ENCODE data around the gene GRK5.

DNA sequence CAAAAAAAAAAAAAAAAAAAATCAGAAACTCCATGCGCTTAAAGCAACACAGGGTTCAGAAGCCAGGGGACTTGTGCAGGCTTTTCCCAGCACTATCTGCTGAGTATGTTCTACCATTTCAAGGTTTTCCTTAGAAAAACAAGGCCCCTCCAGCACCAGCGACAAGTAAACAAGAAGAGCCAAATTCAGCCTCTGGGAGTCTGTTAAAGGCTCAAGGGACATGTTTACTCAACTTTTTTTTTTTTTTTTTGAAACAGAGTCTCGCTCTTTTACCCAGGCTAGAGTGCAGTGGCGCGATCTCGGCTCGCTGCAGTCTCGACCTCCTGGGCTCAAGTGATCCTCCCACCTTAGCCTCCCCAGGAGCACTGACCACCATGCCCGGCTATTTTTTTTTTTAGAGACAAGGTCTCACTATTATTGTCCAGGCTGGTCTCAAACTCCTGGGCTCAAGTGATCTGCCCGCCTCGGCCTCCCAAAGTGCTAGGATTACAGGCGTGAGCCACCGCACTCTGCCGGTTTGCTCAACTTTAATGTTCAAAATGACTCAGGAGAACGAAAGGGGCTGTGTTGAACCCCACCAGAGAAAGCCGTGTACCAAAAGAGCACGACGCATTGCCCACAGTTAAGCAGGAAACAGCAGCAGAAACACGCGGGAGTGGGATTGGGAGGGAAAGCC, 825 bp downstream of the PRDX3 start:
- RRBS: no CpG with 5 or more reads among the region's 20 CpGs

- RRBS: 3% methylated on average over 59 of the region's 96 CpGs
Measured at GRCh38 chr10:119207251-119208112, at the start of gene GRK5. Gene GRK5, plus strand, starts transcription at chr10:119207571.

- RRBS: no CpG with 5 or more reads among the region's 16 CpGs
Measured at GRCh38 chr10:119208113-119208573, 772 bp downstream of the GRK5 start.

- RRBS: 62% methylated on average over 5 of the region's 16 CpGs
Measured at GRCh38 chr10:119253327-119254450, 46.3 kb downstream of the GRK5 start.

DNA sequence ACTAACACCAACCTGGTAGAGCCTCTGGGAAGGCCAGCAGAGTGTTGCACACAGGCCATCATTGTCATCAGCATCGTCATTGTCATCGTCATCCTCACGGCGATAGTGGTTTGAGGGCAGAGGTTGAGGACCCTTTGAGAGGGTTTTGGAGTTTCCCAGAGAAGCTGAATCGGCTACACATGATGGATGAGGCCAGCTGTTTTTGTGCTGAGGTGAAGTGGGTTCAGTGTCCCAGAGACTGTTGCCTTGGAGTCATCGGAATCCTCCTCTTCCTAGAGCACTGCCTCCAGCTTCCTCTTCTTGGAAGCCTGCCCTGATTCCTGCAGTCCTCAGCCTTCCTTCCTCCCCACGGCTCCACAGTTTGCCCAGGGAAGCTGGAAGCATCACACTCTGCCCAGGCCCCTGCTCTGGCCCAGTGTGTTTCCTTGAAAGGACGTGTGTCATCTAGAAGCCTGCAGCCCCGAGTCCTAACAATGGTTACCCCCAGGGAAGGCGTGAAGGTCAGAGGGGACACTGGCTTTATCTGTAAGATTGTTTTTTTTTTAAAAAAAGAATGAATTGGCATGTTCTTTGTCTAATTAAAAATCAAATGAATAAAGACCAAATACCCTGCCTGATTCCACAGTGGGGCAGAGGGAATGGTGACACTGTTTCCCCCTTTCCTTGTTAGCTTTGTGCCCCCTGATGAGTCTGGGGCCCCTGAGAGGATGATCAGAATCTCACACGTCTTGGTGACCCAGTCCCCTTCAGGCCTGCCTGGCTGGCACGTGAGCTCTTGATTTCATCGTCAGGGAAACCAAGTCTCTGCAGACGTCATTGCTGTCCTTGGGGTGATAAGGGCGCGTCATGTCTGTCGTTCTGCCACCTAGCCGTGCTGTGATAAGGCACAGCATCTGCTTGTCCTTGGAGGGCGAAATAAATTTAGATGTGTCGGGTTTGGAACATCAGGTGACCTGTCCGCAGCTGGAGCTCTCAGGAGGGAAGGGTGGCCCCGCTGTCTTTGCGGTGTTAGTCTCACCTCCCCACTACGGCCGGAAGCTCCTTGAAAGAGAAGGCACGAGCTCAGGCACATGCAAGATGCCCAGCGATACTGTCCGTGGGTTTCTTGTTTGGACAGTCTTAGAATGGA, 128.9 kb downstream of the GRK5 start:
- RRBS: no CpG with 5 or more reads among the region's 28 CpGs

DNA sequence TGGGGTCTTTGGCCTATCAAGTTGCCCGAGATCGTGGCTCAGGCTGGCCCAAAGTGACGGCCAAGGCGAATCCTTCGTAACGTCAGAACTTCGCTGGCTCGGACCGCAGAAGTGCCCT, 719 bp downstream of the RGS10 start:
- RRBS: no CpG with 5 or more reads among the region's 9 CpGs

DNA sequence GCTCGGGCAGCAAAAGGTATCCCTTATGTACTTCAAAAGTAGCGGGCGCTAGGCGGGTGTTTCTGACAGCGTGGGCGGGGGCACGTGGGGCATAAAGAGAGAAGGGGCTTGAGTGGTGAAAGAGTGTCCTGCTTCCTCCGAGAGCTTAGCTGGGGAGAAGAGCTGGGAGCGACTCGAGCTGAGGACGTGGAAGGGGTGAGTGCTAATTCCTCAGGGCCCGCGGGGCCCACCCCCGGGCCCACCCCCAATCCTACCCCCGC, 1.0 kb downstream of the TIAL1 start:
- RRBS: 7% methylated on average over 2 of the region's 15 CpGs

DNA sequence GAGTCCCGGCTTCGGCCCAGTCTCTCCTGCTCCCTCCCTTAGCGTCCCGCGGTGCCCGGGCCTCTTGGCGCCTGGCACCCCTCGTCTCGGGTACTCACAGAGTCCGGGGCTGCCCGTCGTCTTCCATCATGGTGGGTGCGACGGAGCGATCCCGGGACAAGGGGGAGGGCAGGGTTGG, 539 bp downstream of the TIAL1 start:
- RRBS: 4% methylated on average over 16 of the region's 16 CpGs

DNA sequence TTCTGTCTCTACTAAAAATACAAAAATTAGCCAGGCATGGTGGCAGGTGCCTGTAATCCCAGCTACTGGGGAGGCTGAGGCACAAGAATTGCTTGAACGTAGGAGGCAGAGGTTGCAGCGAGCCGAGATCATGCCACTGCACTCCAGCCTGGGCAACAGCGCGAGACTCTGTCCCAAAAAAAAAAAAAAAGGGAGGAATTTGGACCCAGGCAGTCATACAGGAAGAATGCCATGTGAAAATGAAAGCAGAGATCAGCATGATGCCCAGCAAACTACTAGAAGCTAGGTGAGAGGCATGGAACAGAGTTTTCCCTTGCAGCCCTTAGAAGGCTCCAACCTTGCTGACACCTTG, 10.3 kb upstream of the BAG3 start:
- RRBS: no CpG with 5 or more reads among the region's 5 CpGs

GRCh38 chr10:119653985-119655192, 3.2 kb downstream of the BAG3 start:
- RRBS: no CpG with 5 or more reads among the region's 16 CpGs

- RRBS: no CpG with 5 or more reads among the region's 7 CpGs
Measured at GRCh38 chr10:119665888-119666389, 14.8 kb downstream of the BAG3 start.

DNA sequence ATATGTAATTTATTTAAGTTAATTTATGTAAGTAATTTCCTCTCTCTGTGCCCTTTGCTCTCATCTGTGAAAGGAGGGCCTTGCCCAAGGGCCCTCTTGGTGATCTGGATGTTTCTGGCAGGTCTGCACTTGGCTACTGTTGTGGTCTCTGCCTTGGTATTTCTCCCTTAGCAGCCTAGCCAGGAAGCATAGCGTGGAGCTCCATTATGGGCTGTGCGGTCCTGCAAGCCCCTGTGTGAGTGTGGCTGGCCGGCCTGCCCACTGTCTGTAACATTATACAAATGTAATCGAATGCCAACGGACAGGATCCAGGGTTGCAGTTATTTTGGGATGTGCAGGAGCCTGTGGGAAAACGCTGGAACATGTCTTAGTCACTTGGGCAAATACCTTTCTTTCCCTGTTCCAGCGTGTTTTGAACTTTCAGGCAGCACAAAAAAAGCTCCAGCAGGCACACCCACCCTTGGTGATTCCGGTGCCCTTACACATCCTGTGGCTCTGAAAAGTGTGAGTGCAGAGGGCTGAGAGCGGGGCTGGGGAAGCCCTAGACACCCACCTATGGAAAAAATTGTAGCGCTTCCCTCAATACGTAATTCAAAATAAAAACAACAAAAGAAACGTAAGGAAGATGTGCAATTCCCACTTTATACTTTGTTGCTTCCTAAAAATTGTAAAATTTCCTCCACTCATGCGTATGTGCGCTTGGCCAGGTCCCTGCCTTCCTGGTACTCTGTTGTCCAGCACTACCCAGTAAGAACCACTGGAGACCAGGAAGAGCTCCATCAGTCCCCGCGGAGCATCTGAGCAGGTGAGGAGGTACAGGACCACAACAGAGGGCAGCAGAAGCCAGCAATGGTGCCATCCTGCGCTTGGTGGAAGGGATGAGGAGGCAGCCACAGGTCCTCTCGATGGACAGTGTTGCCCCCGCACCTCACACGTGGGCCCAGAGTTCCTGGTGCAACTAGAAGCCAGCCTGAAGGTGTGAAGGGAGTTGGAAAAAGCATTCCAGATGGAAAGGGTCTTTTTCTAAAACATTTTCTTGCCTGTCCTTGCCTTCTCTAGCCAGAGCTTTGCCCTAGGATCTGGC, 29.7 kb downstream of the BAG3 start:
- RRBS: no CpG with 5 or more reads among the region's 20 CpGs

DNA sequence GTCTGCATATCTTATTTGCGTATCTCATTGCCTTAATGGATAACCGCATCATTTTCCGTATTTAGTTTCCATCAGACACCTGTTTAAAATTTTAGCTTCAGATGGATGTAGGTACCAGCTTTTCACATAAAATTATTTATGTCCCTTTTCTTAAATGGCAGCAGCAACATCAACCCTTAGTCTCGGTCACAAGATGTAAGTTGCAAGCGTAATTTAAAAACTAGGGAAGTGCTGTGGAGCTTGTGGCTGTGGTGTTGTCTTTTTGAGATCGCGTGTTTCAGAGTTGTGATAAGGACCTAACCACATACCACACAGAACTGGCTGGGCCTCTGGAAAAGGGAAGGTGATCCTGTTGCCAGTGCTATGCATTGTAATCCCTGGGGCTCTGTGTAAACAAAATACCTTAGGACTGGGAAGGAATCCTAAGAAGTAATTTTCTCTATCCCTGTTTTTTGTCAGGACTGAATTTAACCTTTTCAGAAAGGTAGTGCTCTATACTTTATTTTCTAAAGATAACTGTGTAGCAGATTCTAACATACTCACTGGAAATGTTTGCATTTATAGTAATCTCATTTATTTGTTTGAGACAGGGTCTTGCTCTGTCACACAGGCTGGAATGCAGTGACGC, 60.2 kb downstream of the INPP5F start:
- RRBS: no CpG with 5 or more reads among the region's 8 CpGs

DNA sequence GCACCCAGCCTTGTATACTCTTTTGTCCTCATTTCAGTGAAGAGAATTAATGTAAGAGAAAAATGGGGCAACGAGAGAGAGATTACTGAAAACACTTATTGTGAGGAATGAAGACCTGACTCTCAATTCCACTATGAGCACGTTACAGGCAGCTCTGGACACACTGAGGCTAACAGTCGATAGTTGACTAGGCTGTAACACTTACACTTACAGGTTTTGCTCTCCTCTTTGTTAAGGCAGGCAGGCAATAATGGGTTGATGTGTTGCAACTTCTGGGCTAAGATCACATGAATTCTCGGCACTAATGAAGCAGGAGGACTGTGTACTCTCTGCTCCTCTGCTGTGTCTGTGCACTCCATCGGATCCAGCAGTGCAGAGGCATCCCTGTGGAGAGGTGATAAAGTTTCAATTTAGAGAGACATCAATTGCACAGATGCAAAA, 29.6 kb downstream of the MCMBP start:
- RRBS: no CpG with 5 or more reads among the region's 5 CpGs

DNA sequence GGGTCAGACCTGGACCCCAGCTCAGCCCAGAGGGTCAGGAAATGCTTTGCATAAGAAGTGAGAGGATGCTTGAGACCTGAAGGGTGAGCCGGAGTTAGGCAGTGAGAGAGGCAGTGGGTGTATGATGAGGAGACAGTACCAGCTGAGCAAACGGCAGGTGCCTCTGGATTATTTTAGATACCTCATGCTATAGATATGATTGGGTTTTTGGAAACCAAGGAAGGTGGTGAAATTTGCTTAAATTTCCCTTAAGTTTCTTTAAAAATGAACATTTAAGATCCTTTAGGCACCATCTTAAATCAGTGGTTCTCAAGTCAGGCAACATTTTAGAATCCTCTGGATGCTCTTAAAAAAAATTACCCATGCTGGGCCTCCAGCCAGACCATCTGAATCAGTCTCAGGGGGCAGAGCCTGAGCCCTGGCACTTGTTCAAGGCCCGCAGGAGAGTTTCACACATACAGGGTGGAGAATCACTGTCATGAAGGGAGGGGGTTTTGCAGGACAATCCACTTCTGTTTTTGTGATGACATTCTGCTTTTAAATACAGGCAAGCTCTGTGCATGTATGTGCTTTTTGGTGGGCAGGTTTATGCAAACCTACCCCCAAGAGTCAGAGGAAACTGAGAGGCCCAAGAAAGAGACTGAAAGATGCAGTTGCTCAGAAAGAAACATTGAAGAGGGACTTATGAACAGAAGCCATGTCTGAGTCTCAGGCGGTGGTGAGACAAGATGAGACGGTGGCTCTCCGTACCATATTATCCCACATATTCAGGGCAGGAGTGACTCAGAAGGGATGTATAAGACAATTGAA, 268.5 kb downstream of the SEC23IP start:
- RRBS: no CpG with 5 or more reads among the region's 6 CpGs

GRCh38 chr10:120239966-120240404, 217.0 kb upstream of the PLPP4 start:
- RRBS: no CpG with 5 or more reads among the region's 22 CpGs

GRCh38 chr10:120721732-120722117, 129.4 kb upstream of the WDR11 start:
- RRBS: no CpG with 5 or more reads among the region's 3 CpGs

- RRBS: no CpG with 5 or more reads among the region's 1 CpG
Measured at GRCh38 chr10:121148360-121148559, 297.1 kb downstream of the WDR11 start.

Data from islet of Langerhans (tissue), 1 donor.